Rectum (tissue), 1 donor: ENCODE data around the gene ADGRA1.

GRCh38 chr10:132255522-132255979 lies 52.2 kb downstream of the STK32C start:
- PRO-cap = no peak

DNA sequence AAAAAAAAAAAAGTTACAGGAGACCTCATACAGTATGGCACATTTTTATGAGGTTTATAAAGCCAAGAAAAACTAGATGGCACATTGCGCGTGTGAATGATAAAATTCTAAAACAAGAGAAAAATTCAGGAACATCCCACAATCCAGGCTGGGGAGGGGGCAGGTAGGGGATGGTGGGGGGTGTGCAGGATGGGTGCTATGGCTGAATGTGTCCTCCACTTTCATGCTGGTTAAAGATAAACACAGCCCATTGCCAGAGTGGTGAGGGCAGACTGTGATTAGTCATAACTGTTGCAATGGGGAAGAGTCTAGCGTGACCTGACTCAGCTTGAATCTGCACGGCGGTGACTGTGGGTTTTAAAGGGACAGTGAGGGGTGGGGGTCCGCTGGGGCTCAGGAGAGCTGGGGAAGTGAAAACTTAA lies 12.0 kb upstream of the LRRC27 start:
- PRO-cap = no peak

DNA sequence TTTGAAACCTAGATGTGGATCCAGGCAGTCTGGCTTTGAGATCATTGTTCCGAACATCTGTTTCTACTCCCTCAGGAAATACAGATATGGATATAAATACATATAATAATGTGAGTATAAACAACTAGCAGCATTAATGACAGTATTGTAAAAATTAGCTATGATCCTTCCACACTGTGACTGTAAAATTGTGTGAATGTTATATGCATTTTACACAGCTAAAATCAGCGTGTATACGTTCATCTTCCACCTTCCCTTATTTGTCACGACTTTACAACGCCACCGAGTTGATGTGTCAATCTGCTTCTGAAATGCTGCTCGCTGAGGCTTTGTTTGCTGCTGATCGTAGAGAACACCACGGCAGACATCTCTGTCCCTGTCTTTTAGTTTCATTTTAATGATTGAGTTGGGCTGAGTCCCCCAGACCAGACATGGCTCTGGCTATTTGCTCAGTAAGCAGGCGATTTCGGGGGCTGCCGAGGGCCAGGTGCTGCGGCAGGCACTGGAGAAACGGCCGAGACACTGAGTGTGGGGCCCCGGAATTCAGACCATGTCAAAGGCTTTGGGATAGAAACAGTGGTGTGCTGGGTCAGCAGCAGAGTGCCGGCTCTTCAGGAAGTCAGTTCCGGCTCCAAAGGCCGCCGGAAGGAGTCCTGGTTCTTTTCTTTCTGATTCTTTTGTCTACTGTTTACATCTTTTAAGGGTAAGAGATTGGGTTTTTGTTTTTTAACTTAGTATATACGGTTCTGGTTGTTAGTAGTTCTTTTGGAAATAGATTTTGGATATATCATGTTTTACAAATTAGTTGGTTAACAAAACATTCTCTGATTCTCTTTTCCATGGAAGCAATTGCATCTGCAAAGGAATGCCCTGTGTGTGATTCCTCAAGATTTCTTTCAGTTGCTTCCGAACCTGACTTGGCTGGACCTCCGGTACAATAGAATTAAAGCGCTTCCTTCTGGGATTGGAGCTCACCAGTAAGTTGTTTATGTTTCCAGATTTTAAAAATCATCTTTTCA lies 5.0 kb downstream of the LRRC27 start:
- PRO-cap = bidirectional peak, plus-strand start at position 400 of the sequence, minus-strand start at position 369 of the sequence

- PRO-cap = no peak
Observed at GRCh38 chr10:132391860-132392353, 5.1 kb upstream of the PWWP2B start.

GRCh38 chr10:132408248-132408780 lies 11.3 kb downstream of the PWWP2B start:
- PRO-cap = bidirectional peak, plus-strand start at chr10:132408622, minus-strand start at chr10:132408467

- PRO-cap = no peak
Observed at GRCh38 chr10:132434156-132434804, 37.3 kb downstream of the PWWP2B start.

GRCh38 chr10:132448203-132449133 lies 51.5 kb downstream of the PWWP2B start:
- PRO-cap = unidirectional peak, minus-strand start at chr10:132448511

GRCh38 chr10:132458853-132459439 lies 61.9 kb downstream of the PWWP2B start:
- PRO-cap = bidirectional peak, plus-strand start at chr10:132459286, minus-strand start at chr10:132459095

- PRO-cap = bidirectional peak, plus-strand start at chr10:132459670, minus-strand start at chr10:132459660; bidirectional peak, plus-strand start at chr10:132459789, minus-strand start at chr10:132459722; bidirectional peak, plus-strand start at chr10:132459926, minus-strand start at chr10:132459974
Observed at GRCh38 chr10:132459440-132460217, 62.6 kb downstream of the PWWP2B start.

- PRO-cap = no peak
Observed at GRCh38 chr10:132466307-132466893, 69.4 kb downstream of the PWWP2B start.

GRCh38 chr10:132516495-132517866 lies 20.6 kb upstream of the INPP5A start:
- PRO-cap = bidirectional peak, plus-strand start at chr10:132517304, minus-strand start at chr10:132517185; bidirectional peak, plus-strand start at chr10:132517497, minus-strand start at chr10:132517358

DNA sequence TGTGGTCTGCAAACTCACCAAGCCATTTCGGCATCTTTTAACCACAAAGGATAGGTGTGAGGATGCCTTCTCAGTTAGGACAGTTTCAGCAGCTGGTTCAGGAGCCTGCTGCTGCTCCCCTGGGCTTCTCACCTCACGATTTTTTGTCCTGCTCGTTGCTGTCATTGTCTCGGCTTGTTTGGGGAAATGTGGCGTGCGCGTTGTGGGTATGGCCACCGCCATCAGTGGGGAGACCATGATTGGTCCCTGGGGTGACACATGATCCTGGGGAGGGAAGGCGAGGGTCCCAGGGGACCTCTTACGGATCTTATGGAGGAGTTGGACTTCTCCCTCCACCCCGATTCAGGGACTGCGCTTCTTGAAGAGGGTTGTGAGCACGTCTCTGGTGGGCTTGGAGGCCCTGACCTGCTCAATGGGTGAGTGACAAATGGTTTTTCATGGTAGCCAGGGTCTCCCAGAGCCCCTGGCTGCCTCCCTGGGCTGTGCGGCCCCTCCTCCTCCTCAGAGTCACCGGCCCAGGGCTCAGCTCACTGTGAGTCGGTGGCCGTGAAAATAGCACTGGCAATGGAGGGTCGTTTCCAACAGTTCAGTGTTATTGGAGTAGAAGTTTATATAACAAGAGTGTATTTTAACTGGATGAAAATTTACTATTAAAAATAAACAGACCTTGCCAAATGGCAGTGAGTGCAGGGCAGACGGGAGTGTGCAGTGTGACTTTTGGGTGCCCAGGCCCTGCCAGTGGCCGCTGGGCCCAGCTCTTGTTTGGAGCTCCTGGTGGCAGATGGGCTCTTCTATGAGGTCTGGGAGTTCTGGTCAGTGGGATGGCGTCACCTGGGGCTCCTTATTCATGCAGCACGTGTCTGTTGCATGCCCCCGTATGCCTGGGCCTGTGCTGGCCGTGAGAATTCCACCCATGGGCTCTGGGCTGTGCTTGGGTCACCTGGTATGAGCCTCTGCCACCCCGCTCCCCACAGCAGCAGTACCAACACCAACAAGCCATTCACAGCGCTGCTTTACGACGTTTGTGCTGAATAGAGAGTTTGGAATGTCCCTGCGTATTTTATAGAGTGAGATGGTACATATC lies 26.8 kb downstream of the INPP5A start:
- PRO-cap = no peak

DNA sequence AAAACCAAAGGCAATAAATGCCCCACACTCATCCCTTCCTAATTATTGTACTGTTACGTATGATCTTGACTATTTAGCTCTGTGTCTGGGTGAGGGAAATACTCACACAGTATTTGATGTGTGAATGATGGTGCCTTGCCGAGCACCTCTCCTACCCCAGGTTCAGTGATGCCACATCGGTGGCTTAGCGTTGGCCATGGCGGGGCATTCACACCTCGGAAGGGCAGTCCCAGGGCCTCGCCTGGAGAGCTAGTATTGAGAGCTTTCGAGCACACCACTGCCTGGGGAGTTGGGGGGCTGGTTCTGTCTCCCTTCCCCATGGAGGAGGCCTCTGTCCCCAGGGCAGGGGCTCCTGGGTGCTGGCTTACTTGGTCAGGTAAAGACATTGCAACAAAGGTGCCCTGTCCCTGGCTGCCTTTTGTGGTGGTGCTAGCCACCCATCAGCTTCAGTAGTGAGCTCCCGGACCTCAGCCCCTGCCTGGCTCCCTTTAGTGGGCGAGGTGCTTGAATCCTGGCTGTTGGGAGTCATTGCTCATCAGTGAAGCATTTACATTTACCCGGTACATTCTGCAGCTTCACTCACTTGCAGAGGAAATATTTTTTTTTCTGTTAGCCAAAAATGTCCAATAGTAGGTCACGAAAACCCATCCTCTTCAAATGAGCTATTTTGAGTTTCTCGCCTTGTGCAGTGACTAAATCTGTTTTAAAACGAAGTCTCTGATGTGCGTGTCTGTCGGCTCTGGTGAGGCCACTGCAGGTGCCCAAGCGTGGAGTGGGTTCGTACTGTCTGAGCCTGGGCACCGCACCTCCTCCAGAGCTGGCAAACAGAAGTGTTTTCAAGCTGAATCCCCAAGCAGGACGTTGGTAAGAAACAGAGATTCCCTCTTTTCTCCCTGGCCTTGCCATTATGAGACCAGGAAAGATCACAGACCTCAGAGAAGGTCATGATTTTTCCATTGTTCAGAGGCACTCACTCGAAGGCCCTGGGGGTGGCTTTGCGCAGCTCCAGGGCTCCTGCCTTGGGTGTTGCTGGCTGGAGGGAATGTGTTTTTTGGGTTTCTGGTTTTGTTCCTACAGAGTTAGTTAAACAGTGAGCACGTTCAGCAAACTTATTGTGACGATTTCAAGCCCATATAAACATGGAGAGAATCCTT lies 95.5 kb downstream of the INPP5A start:
- PRO-cap = no peak

GRCh38 chr10:132666091-132666592 lies 119.8 kb downstream of the NKX6-2 start:
- PRO-cap = no peak

DNA sequence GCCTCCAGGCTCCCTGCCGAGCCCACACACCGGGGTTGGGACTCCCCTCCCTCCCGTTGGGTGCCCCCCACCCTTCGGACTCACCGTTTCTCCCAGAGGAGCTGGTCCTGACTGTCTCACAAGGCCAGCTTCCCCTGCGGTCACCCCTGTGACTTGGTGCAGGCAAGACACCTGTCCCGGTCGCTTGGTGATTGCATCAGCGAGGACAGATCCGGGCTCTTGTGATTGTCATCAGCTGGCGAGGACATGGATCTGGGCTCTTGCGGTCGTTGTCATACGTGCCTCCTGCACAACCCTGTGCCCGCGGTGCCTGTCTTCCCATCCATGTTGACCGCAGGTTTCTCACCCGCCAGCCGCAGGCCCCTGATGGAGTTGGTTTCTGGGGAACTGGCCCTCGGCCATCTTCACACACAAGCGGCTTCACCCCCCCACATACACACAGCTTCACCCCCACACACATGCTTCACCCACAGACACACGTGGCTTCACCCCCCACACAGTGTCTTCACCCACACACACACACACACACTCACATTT lies 82.9 kb downstream of the NKX6-2 start:
- PRO-cap = no peak

- PRO-cap = no peak
Observed at GRCh38 chr10:132721363-132722140, 64.4 kb downstream of the NKX6-2 start.

GRCh38 chr10:132743608-132744059 lies 42.3 kb downstream of the NKX6-2 start:
- PRO-cap = no peak

GRCh38 chr10:133009017-133010131 lies 67.0 kb upstream of the CFAP46 start:
- PRO-cap = bidirectional peak, plus-strand start at chr10:133009500, minus-strand start at chr10:133009295; bidirectional peak, plus-strand start at chr10:133009756, minus-strand start at chr10:133009779

DNA sequence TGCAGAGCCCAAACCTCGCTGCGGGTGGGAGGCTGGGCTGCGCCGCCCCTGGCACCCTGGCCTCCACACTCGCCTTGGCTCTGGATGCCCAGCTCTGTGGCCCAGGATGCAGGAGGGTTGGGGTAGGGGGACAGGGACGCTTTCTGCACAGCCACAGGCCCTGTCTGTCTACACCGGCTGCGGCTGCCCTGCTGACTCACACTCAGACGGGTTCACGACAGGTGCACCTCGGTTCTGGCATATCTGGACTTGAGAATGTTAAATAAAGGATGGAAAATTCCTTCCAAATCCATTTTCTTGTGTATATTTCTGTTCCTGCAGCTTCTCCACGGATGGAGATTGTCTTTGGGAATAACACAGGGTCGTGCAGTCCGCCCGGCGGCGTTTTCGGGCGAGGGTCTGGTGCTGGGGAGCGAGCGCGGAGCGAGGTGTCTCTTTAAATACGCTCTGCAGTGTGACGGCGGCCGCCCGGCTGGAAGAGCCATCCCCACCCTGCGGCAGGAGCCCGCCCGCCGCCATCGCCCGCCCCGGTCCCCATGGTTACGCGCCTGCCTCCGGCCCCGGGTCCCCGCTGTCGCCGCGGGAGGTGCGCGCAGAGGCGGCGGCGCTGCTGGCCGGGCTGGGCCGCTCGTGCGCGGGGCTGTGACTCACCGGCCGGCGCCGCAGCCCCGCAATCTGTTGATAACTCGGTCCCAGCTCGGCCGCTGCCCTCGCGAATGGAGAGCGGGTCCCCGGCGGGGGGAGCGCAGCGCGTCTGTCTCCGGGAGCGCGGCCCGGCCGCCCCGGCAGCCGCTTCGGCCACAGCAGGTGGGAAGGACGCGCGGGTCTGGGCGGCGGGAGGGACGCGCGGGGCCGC lies at the start of gene ADGRA1:
Gene ADGRA1, plus strand, starts transcription at position 593 of the 856 bp plus-strand sequence.
- PRO-cap = unidirectional peak, plus-strand start at position 369 of the sequence

DNA sequence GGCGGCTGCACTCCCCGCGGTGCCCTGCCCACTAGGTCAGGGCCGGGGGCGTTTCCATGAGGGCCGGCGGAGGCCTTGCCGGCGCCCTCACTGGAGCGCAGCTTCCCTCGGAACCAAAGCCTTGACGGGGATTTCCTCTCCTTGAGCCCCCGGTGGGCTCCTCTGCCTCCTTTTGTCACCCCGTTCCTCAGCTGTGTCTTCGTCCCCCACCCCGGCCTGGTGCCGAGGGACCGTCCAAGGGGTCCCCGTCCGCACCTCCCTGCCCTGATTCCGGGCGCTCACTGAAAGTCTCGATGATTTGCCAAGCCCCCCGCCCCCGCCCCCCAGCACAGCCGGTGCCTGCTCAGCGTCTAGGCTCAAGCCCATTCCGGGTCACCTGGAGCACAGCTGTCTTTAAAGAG lies 570 bp downstream of the VENTX start:
- PRO-cap = no peak